Hepatocyte (in vitro differentiated cells and primary cell): ENCODE data around the genes WDR72 and RSL24D1.

DNA sequence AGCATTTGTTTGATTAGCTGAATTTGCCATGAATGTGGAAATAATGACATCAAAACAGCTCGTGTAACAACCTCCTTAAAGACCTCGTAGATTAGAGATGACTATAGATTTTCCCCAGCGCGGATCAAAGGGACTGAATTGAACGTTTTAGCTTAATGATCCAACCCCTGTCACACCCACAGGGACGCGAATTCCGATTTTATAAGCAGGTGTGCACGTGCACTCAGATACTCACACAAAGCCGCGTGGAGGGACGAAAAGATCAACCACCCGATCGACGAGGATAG lies 7.2 kb downstream of the ONECUT1 start:
- RAMPAGE, long total RNA: no peak
- RRBS: no CpG with 5 or more reads among the region's 15 CpGs

- RAMPAGE, long total RNA: no peak
- RRBS: no CpG with 5 or more reads among the region's 9 CpGs
Observed at GRCh38 chr15:52799842-52800350, 9.8 kb upstream of the ONECUT1 start.

GRCh38 chr15:52824519-52824960 lies 34.4 kb upstream of the ONECUT1 start:
- RAMPAGE, long total RNA: no peak
- RRBS: no CpG with 5 or more reads among the region's 6 CpGs

GRCh38 chr15:53115036-53115429 lies 324.9 kb upstream of the ONECUT1 start:
- RAMPAGE, long total RNA: no peak
- RRBS: no CpG with 5 or more reads among the region's 4 CpGs

DNA sequence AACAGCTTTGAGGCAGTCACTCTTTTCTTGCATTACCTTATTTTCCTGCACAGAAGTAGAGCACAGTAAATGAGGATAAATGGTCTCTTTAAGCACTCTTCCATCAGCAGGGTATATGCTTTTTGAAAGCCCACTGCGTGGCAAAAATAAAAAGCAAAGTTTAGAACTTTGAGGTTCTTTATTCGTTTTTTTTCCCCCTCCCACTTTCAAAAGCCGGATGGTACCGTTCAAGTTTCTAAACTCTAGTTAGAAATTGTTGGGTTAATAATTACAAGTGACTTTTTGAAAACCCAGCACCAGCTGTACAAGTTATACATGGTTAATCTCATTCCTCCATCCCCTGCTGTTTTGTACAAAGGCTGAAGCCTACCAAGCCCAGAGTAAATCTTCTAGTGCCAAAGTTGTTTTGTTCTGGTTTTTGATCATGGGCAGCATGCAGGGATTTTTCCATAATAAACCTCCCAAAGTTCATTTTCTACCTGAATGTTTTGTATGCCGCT lies 48.6 kb downstream of the WDR72 start:
- RAMPAGE, long total RNA: no peak
- RRBS: no CpG with 5 or more reads among the region's 5 CpGs

DNA sequence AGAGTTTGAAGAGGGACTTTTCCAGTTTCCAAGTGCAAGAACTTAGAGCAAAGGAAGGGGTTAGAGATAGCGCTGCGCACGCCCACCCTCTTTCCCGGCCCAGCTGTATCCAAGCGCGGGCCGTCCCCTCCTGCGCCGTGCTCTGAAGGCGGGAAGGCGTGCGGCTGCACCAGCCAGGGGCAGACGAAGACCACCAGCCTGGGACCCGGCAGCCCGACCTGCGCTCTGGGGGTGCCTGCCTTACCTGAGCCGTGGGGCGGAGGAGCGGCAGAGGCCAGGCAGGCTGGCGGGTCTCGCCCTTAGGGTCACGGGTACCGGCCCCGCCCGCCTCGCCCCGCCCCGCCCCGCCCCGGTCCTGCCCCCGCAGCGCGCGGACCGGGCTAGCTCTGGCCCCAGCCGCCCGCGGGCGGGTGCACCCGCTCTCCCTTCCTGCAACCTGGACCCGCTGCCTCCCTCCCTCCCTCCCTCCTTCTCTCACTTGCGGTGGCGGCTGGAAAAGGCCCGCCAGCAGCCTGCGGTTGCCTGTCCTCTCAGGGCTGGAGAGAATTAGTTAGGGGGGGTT lies at the start of gene WDR72:
TSS of gene WDR72 (minus strand) at position 275 of the 562 bp plus-strand sequence.
- RAMPAGE, long total RNA: no peak
- RRBS: 3% methylated on average over 8 of the region's 45 CpGs

DNA sequence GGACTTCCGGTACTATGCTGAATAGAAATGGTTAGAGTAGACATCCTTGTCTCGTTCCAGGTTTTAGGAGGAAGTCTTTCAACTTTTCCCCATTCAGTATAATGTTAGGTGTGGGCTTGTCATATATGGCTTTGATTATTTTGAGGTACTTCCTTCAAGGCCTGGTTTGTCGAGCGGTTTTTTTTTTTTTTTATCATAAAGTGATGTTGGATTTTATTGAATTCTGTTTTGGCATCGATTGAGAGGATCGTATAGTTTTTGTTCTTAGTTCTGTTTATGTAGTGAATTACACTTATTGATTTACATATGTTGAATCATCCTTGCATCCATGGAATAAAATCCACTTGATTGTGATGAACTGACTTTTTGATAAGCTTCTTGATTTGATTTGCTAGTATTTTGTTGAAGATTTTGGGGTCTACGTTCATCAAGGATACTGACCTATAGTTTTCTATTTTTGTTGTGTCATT lies 101.6 kb downstream of the UNC13C start:
- RAMPAGE, long total RNA: no peak
- RRBS: no CpG with 5 or more reads among the region's 7 CpGs

GRCh38 chr15:54817653-54817983 lies 379.1 kb downstream of the RSL24D1 start:
- RAMPAGE, long total RNA: no peak
- RRBS: no CpG with 5 or more reads among the region's 3 CpGs

DNA sequence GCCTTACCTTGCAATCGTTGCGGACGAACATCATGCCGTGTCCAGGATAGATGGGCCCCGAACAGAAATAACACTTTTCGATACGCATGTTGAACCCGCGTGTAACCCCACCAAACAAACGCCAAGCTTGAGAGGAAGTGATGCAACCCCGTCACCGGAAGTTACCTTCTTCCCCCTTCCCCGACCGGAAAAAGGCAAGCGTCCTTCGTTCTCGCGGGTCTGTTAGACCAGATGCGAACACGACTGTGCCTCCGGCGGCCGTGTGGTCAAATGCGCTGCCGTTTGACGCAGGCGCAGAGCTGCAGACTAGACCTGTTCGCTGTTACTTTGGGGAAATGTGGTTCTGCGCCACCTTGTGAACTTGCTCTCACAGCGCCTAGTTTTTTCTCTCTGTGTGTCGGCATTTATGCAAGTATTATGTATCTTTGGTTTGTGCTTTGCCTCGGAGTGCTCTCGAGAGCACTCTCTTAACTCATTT lies at the start of gene RSL24D1:
TSS of gene RSL24D1 (minus strand) at position 139 of the 478 bp plus-strand sequence.
- RAMPAGE, long total RNA: start-site peak on the minus strand centred at position 124 of the sequence, 42 bp wide, 576 and 18 reads in 2 replicates
- RRBS: 2% methylated on average over 8 of the region's 33 CpGs

DNA sequence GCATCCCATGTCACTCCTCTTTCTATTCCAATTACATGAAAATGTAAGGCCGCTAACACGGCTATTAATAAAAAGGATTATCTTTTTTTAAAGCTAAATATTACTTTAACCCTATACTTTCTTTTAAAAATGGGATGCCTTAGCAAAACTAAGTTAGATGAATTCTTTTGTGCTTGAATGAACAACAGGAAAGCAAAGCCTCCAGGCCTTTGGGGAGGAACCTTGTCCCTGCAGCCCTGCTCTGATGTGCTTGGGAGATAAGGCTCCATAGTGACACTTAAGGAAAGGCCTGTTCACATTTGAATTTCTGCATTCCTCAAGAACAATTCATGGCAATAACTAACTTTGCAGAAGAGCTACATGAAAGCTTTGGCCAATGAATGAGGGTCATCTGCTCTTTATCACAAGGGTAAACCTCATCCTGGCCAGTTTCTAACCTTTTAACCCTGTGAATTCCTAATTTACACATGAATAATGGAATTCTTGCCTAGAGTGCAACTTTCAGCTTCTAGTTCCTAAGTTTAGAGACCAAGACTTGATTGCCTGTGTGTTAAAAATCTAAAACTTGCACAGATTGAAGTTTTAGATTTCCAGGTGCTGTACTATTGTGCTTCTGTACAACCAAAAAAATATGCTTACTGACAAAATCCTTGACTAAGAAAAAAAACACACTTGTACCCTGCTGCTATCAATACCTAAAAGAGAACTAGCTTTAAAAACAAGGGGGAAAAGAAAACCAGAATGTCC lies 5.6 kb downstream of the PRTG start:
- RAMPAGE, long total RNA: no peak
- RRBS: no CpG with 5 or more reads among the region's 2 CpGs

DNA sequence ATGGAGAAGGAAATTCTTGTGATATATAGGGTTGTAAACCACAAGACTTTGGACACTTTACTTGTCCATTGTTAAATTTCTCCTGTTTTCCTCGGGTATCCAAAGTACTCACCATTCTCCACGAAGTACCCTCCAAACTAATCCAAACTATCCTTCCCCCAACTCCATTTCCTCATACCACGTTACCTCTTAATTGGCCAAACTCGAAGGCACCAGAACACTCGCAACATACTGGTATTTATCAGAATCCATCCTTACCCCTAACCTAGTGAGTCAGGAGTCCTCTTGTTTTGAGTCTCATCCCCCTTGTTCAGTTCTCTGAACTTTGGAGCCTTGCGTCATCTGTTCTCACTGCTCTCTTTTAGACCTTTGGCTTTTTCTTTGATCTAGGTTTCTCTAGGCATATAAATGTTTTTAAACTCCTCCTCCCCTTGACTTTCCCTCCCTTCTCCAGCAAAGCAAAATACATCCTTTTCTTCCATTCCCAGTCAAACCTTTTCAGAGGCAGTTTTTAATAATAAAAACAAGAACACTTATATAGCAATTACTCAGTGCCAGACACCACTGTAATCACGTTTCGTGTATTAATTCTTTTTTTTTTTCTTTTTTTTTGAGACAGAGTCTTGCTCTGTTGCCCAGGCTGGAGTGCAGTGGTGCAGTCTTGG lies 40.9 kb downstream of the NEDD4 start:
- RAMPAGE, long total RNA: no peak
- RRBS: no CpG with 5 or more reads among the region's 8 CpGs

- RAMPAGE, long total RNA: no peak
- RRBS: 2% methylated on average over 11 of the region's 51 CpGs
Observed at GRCh38 chr15:55992868-55993476, 440 bp downstream of the NEDD4 start.

GRCh38 chr15:56019181-56019388 lies 25.7 kb upstream of the NEDD4 start:
- RAMPAGE, long total RNA: no peak
- RRBS: no CpG with 5 or more reads among the region's 3 CpGs

DNA sequence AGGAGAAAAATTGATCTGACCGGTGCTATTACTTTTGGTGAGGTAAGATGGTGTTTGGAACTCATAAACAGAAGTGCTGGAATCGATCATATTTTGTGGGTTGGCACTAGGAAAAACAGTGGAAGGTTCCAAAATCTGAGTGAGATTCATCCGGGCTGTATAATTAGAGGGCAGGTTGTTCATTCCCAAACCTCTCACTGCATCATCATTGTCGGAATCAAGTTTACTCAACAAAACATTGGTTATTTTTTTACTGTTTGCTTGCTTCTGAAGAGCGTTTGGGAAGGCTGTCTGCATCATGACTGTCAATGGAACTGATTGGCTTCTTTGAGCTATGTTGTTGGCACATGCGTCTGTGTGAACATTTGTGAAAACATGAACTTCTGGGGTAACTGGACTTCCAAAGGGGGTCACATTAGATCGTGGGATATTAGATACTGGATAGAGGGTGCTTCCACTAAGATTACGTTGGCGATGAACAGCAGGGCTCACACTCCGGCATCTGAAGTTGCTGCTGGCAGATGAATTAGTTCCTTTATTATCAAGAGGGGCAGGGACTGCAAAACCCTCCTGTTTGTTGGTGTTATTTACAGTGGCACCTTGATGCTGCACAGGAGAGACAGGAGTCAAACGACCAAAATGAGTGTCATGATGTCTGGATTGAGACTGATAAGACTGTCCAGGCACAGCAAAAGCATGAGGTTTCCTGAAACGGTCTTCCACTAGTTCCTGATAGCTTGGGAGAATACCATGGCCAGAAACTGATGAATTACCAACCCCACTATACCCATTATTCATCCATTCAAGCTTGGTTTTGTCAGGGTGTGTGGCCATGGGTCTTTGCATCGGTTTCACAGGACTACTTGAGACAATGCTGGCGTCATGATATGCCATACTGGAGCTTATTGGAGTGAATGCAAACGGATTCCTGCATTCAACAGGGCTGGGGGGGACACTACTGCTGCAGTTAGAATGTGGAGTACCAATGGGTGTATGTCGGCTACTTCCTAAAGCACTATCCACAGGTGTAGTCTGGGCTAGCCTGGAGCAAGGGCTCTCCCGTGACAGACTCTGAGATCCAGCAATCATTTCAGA lies 100.7 kb upstream of the NEDD4 start:
- RAMPAGE, long total RNA: no peak
- RRBS: no CpG with 5 or more reads among the region's 17 CpGs

- RAMPAGE, long total RNA: no peak
- RRBS: no CpG with 5 or more reads among the region's 4 CpGs
Observed at GRCh38 chr15:56176854-56177403, 66.8 kb downstream of the RFX7 start.

DNA sequence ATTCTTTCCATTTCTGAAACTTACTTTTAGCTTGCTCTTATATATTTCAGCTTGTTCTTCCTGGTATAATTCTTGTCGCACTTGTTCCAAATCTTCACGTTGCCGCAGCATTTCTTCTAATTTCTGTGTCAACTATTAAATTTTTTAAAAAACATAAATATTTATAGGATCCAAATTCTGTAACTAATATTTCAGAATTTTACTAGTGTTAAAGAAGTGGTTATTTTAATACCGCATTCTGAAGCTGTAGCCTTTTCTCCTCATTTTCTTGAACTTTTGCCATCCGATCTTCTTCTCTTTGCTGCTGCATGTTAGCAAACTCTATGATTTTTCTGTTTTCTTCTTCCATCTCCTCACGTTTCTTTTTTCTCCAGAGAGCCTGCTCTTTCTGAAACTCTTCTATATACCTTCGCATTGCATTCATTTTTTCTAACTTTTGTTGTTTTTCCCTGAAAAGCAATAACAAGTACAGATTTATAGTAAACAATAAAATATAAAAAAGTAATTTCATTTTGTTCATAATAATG lies 21.5 kb downstream of the MNS1 start:
- RAMPAGE, long total RNA: no peak
- RRBS: no CpG with 5 or more reads among the region's 7 CpGs

- RAMPAGE, long total RNA: no peak
- RRBS: no CpG with 5 or more reads among the region's 4 CpGs
Observed at GRCh38 chr15:56719169-56719597, 14.1 kb downstream of the ZNF280D start.

DNA sequence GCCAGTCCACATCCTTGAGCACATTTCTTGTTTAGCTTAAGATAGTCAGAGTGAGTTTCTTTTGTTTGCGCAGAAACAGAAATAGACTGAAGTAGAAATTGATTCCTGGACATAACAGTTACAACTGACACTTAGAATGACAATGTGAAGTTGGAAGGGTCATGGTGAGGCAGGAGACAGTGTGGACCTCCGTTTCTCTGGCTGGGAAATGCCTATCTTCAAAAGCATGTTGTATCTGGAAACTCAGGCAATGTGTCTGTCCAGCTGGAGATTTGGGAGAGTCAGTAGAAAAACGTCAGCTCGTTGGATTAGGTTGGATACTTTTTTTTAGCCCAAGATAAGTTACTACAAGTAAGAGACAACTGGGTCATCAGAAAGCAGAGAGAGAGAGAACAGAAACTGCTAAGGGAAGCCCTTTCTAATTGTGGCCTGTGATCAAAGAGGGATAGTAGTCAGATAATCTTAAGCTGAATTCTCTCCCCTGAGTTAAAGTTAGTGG lies 78.8 kb upstream of the ZNF280D start:
- RAMPAGE, long total RNA: no peak
- RRBS: no CpG with 5 or more reads among the region's 4 CpGs

DNA sequence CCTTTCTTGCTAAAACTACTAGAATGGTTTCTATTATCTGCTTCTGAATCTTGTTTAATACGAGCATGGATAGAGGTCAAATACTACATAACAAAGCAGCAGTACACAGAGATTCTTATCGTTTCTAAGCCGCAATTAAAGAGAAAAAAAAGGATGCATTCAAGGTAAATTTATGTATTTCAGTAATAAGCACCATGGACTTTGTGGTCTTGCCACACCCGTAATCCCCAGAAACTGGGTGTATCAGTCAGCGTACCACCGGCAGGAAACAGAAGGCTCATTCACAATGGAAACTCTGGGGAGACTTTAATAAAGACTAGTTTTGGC lies 81.9 kb upstream of the ZNF280D start:
- RAMPAGE, long total RNA: no peak
- RRBS: no CpG with 5 or more reads among the region's 6 CpGs

DNA sequence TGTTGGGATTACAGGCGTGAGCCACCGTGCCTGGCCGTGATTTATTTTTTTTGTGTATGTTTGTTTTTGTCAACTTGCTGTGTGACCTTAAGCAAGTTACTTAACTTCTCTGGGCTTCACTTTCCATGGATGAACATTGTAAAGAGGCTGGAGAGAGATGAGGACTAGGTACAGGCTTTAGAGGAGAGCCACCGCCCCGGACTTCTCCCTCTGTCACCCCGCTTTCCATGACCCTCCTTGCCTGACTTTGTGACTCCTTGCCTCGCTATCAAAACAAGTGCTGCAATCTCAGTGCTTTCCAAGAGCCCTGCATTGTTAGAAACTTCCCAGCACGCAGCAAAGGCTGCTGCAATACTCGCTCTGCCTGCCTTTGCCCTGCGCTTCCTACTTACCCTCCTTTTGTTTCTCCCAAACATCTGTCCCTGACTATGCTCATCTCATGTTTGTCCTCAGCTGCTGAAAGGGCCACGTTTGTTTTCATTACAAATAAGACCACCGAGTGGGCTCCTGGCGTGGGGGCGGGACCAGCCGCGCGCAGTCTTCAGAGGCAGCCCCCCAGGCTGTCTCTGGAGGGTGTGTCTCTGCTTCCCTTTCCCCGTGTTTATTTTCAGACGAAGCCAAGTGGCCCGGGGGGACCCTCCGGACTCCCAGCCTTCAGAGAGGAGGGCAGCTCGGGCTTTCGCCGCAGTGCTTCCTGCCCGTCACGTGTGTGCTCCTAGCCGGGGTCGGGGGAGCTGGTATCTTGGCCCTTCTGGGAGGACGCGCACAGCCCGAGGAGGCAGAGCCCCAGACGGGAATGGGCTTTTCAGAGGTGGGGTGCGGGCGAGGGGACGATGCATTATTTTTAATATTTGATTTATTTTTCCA lies 70.2 kb upstream of the CGNL1 start:
- RAMPAGE, long total RNA: no peak
- RRBS: 1% methylated on average over 5 of the region's 35 CpGs